Jurkat, Clone E6-1 (cell line): ENCODE measurements around a stretch of chr12.

DNA sequence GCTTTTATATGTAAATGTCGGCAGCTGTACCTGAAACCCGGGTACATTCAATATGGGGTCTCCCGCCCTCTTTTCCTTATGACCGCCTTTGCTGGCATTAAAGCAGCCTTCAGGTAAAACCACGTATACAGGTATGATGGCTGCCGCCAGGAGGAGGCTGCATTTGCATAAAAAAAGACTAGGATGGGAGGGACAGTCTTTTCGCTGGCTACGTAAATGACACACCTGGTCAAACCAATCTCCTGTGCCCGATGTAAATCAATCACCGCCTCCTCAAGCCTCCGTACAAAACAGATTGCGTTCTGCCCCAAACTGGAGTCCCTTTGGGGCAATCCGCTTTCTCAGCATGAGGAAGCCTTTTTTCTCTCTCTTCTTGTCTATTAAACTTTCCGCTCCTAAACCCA lies 8.1 kb upstream of the ALDH1L2 start:
- RRBS = no CpG with 5 or more reads among the region's 14 CpGs

DNA sequence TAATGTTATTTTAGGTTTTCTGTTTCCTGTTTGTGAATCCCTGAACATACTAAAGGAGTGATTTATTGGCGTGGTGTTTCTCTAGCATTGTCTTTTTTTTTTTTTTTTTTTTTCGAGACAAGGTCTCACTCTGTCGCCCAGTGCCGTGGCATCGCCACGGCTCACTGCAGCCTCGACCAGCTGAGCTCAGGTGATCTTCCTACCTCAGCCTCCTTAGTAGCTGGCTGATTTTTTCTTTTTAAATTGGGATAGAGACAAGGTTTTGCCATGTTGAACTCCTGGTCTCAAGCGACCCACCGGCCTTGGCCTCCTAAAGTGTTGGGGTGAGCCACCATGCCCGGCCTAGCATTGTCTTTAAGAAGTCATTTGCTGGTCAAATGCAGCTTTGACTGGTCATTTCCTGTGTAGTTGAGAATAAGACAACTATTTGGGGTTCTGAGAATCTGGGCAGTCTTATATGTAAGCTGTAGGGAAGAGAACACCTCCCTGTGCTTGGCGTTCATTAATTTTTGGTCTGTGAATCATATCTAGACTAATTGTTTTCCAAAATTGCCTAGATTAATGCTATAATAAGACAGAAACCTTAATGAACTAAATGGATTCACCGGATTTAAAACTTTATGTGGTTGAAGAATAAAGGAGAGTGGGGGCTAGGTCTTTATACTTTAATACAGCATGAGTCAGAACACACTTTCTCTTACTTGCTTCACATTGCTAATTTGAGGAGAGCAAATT lies 2.2 kb downstream of the WASHC4 start:
- RRBS = no CpG with 5 or more reads among the region's 12 CpGs

- RRBS = no CpG with 5 or more reads among the region's 5 CpGs
Measured at GRCh38 chr12:105215236-105215657, 20.7 kb downstream of the APPL2 start.

- RRBS = no CpG with 5 or more reads among the region's 2 CpGs
Measured at GRCh38 chr12:105234130-105234935, 1.6 kb downstream of the APPL2 start.

DNA sequence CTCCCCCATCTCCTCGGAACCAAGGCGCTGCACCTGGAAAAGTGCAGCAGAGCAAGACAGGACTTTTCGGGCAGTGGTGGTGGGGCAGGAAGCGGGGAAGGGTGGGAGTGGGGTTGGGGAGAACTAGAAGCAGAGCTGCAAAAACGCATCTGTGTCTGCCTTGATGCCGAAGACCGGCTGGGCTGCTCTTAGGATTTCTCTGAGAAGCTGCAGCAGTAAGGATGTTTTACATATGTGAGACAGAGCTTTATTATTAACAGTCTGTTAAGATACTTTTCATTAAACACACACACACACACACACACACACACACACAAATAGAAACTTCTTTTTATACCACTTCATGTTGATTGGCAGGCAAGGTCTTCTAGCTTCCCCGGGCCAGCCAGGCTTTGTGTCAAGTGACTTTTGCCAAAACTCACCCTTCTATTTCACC lies 836 bp downstream of the C12orf75 start:
- RRBS = no CpG with 5 or more reads among the region's 8 CpGs

DNA sequence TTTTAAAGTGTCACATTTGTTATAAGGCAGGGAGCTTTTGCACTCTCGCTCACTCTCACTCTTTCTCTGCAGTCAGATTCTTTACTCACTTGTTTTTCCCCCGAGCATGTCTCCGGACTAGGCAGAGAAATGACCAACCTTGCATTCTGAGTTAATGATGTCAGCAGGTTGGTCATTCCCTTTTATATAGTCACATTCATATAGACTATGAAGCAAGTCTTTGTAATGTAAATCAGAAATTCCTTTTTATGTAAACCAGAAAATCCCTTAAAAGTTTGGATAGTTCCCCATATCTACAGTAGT lies 4.1 kb downstream of the C12orf75 start:
- RRBS = no CpG with 5 or more reads among the region's 3 CpGs

GRCh38 chr12:105855133-105855592 lies 283.6 kb downstream of the NUAK1 start:
- RRBS = no CpG with 5 or more reads among the region's 5 CpGs

DNA sequence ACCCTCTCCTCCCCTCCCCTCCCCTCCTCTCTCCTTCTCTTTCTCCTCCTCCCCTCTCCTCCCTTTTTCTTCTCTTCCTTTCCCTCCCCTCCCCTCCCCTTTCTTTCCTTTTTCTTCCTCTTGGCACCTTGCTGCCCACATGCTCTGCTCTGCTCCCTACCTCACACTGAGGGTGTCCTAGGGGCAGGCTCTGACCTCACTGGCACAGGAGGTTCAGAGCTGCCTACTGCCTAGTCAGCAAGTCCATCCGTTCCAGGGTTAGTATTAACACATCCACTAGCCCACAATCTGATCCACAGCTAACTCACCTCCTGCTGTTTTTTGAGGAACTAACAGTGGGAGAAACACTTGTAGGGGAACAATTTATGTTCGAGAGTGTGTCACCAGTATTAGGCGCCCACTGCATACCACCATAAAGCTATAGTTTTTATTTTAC lies 100.9 kb downstream of the NUAK1 start:
- RRBS = no CpG with 5 or more reads among the region's 3 CpGs

- RRBS = no CpG with 5 or more reads among the region's 6 CpGs
Measured at GRCh38 chr12:106237882-106238236, 10.0 kb downstream of the CKAP4 start.

- RRBS = 14% methylated on average over 30 of the region's 44 CpGs
Measured at GRCh38 chr12:106248241-106248830, 516 bp upstream of the CKAP4 start.

DNA sequence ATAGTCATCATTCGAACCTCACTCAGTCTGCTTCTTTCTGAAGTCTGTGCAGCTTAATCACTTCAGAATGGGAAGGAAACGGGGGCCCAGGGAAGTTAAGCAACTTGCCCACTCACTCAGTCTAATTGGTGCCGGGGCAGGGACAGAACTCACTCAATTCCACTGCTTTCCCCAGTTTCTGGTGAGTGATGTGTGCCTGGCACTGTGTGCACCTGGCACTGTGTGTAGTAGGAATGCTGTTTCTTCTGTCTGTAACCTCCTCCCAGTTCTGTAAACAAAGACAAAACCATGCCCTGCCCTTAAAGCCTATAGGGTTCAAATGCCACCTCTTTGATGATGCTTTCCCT lies 1.3 kb upstream of the CKAP4 start:
- RRBS = no CpG with 5 or more reads among the region's 3 CpGs

- RRBS = no CpG with 5 or more reads among the region's 1 CpG
Measured at GRCh38 chr12:106300739-106301153, 1.8 kb upstream of the TCP11L2 start.

DNA sequence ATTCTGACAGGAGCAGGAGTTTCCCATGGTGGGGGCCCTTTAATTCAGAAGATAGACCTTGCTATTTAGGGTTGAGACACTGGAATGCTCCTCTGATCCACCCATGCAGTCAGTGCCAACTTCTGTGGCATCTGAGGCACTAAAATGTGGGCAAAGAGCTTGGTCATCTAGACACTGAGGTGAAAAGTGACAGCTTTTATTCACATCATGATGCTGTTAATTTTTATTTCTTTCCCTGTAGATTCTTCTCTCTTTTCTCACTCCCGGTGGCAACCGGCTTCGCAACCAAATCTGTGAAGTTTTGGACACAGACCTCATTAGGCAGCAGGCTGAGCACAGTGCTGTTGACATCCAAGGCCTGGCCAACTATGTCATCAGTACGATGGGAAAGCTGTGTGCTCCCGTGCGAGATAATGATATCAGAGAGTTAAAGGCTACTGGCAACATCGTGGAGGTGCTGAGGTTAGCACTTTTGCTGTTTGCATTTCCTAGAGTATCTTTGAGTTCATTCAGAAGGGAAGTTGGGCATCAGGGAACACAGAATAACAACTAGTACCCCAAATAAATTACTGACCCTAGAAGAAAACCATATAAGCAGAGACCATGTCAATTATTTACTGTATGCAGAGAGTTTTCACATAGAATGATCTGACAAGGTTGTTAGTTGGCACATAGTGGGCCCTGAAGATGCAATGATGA lies 18.9 kb downstream of the TCP11L2 start:
- RRBS = no CpG with 5 or more reads among the region's 7 CpGs

- RRBS = no CpG with 5 or more reads among the region's 4 CpGs
Measured at GRCh38 chr12:106360058-106360436, 2.5 kb downstream of the POLR3B start.

GRCh38 chr12:106369439-106370198 lies 12.1 kb downstream of the POLR3B start:
- RRBS = no CpG with 5 or more reads among the region's 7 CpGs

GRCh38 chr12:106493539-106494070 lies 89.2 kb upstream of the RFX4 start:
- RRBS = no CpG with 5 or more reads among the region's 5 CpGs

DNA sequence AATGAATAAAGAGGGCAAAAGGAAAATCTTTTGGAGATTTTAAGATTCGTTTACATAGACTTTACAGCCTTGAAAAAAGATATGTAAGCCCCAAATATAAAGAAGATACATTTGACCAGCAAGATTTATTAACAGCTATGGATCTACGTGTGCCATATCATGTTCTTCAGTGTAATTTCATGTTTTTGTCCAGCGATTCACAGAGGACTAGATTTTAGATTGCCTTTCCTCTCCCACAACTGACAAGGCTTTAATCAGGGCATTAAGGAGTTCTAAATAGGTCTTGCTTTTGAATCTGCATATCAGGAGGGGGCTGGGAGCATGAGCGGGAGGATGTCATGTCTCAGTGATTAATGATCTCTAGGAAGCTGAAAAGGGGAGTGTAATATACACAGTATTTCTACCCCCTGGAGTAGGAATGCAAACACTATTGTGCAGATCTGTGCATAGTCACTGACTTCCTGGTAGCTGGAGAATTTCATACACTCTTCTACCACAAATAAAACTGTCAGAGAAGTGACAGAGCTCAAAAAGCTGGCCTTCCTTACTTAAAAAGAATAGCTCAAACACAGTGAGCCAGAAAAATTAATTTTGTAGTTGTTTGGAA lies 65.6 kb downstream of the RIC8B start:
- RRBS = no CpG with 5 or more reads among the region's 4 CpGs

GRCh38 chr12:107094124-107094641 lies 834 bp upstream of the CRY1 start:
- RRBS = no CpG with 5 or more reads among the region's 7 CpGs